HGPS cell (cell line): ENCODE measurements around a stretch of chr2.

GRCh38 chr2:30449978-30450677, 3.1 kb downstream of the LCLAT1 start:
- RRBS, result no CpG with 5 or more reads among the region's 4 CpGs

GRCh38 chr2:30777256-30777672, 30.0 kb downstream of the CAPN13 start:
- RRBS, result no CpG with 5 or more reads among the region's 5 CpGs

GRCh38 chr2:31297497-31297898, 63.5 kb downstream of the EHD3 start:
- RRBS, result no CpG with 5 or more reads among the region's 1 CpG

DNA sequence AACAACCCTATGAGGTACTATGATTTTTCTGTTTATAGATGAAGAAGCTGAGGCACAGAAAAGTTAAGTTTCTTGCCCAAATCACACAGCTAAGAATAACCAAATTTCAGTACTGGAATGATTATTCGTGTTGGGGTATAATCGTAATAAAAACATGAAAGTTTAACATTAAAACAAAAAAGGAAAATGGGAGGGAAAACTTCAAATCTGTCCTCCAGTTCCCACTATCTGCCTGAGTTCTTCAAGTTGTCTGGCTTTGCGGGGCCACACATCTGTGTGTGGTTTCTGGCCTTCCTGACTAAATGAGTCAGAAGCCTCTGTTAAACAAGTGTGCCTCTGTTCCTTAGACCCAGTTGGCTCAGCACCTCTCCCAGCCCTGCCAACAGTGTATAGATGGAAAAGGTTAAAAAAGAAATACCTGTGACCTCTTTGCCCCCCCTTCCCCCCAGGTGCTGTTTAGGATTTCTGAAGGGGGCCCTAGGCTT, 30.3 kb downstream of the XDH start:
- RRBS, result no CpG with 5 or more reads among the region's 3 CpGs

DNA sequence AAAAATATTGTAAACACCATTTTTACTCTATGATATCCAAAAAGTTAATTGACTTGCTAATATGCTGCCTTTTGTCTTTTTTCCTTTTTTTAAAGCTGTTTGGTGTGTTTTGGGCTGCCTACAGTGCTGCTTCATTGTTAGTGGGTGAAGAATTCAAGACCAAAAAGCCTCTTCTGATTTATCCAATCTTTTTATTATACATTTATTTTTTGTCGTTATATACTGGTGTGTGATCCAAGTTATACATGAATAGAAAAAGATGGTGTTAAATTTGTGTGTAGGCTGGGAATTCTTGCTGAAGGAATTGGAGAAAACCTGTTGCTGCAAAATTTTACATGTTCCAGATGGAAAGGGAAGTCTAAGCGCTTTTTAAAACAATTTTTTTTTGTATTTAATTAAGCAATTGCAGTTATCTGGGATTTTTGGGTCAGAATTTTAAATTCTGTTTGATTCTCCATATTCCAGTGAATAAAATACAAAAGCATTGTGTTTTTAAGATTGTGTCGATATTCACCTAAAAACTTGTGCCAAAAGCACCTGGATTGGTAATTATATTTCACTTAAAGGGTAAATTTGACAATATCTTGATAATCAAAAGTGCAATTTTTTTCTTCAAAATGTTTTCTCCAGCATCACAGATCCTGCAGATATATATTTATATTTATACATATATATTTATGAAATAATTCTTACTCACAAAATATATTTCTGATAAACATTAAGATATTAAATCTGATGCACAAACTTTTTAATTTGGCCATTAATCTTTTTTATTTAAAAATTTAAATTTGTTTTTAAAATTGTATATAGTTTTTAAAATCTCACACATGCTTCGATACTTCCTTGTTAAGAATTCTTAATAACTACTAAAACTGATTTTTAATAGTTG, 27.9 kb downstream of the YIPF4 start:
- RRBS, result no CpG with 5 or more reads among the region's 4 CpGs

DNA sequence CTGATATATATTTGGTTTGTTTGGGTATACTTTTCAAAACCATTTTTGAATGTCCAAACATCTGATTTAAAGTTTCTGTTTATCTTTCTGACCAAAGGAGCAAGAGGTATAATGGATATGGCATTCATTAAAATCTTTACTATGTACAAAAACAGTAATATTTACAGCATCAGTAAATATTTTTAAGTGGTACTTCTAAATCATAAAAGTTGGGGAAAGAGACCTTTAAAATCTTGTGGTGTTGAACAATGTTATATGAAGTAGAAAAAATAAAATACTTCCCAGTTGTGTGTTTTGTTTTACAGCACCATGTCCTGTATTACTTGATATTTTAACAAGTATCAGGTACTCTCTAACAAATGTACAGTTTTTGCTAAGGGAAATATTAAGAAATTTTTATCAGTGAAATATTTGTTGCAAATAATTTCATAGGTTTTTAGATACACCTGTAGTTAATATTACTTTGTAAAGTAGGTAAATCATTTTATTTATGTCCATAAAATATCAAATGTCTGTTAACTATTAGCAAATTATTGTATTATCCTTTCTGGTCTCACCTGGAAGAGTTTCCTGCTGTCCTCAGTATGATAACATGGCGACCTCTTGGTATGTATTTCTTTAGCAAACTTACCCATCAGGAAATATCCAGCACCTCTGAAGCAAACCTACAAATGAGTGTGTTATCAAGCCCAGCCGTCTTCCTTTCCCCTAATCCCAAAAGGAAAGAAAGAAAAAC, 28.7 kb downstream of the YIPF4 start:
- RRBS, result no CpG with 5 or more reads among the region's 2 CpGs

GRCh38 chr2:32464413-32464964, 107.7 kb downstream of the BIRC6 start:
- RRBS, result no CpG with 5 or more reads among the region's 2 CpGs

DNA sequence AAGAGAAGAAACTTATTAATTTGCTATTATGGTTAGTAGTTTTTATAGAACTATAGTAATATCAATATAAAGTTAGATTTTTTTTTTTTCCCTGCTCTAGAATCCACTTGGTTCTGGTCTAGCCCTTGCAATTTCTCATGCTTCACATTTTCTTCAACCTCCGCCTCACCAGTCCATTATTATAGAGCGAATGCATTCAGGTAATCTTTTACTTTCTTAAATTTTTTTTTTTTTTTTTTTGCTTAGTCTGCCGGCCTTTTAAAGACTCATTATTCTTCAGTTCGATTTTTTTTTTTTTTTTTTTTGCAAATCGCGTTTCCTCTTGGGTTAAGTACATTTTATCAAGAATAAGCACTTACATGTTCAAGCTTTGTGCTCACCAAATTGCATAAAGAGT, 108.1 kb downstream of the BIRC6 start:
- RRBS, result no CpG with 5 or more reads among the region's 6 CpGs

GRCh38 chr2:32472909-32473296, 116.1 kb downstream of the BIRC6 start:
- RRBS, result no CpG with 5 or more reads among the region's 1 CpG

GRCh38 chr2:32756119-32756376, 128.2 kb downstream of the TTC27 start:
- RRBS, result no CpG with 5 or more reads among the region's 6 CpGs

GRCh38 chr2:33077685-33078310, 131.0 kb downstream of the LTBP1 start:
- RRBS, result no CpG with 5 or more reads among the region's 8 CpGs

GRCh38 chr2:33111106-33111469, 164.3 kb downstream of the LTBP1 start:
- RRBS, result no CpG with 5 or more reads among the region's 10 CpGs

DNA sequence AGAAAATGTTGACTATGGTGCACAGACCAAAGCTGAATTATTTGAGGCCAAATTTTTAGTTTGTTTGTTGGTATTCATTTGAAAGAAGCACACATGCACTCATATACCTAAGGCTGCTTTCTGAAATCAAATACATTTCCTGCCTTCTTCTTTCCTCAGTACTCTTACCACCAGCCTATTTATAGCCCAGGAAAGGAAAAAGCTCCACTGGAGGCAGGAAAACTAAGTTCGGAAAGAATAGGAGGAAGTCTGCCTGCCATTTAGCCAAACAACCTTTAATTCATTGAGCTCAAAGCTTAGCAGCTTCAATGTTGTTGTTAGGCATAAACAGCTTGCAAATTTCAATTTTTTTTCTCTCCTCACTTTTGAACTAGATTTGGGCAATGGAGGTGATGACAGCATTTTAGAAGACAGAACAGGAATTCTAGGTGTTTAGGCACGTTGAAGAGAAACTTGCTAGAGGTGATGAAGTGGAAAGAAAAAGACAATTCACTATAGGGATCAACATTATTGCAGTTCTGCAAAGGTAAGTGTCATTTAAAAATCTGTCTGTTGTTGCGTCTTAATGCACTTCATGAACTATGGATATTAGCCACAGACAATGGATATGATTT, 40.3 kb upstream of the RASGRP3 start:
- RRBS, result no CpG with 5 or more reads among the region's 3 CpGs

GRCh38 chr2:33439085-33440037, 37.1 kb upstream of the RASGRP3 start:
- RRBS, result no CpG with 5 or more reads among the region's 11 CpGs

DNA sequence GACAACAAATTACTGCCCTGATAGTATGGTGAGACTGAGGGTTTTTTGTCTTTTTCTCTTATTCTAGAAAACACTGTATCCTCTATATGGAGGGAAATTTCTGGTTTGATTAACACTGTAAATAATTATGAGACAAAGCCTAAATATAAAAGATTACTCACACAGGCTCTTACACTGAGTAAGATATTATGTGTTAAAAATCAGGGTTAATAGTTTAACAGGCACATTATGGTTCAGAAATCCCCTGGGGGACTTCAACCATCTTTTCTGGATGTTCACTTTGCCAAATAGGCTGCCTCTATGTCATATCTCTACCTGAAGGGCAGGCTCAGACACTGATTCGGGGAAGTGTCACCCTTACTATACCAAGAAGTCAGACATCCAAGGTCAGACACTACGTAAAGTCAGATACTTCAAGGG, 1.2 kb upstream of the RASGRP3 start:
- RRBS, result no CpG with 5 or more reads among the region's 2 CpGs

DNA sequence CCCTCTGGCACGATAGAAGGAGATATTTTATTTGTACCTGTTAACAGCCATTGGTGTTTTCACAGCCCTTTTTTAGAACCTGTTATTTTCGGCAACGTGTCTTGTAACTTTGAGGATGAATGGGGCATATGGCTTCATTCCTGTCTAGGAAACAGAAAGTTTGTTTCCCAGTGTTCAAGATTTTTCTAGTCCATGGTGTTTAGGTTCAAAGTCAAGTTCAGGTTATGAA, 300 bp downstream of the RASGRP3 start:
- RRBS, result no CpG with 5 or more reads among the region's 3 CpGs

DNA sequence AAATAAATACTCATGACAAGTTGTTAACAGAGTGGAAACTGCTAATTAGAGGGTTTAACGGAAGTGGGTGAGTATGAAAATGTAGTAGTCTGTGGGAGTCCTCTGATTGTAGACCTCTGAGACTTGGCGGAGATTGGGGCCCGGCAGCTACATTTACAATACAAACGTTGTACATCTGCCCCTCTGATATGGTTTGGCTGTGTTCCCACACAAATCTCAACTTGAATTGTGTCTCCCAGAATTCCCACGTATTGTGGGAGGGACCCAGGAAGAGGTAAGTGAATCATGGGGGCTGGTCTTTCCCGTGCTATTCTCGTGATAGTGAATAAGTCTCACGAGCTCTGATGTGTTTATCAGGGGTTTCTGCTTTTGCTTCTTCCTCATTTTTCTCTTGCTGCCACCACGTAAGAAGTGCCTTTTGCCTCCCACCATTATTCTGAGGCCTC, 107.4 kb upstream of the FAM98A start:
- RRBS, result no CpG with 5 or more reads among the region's 9 CpGs

DNA sequence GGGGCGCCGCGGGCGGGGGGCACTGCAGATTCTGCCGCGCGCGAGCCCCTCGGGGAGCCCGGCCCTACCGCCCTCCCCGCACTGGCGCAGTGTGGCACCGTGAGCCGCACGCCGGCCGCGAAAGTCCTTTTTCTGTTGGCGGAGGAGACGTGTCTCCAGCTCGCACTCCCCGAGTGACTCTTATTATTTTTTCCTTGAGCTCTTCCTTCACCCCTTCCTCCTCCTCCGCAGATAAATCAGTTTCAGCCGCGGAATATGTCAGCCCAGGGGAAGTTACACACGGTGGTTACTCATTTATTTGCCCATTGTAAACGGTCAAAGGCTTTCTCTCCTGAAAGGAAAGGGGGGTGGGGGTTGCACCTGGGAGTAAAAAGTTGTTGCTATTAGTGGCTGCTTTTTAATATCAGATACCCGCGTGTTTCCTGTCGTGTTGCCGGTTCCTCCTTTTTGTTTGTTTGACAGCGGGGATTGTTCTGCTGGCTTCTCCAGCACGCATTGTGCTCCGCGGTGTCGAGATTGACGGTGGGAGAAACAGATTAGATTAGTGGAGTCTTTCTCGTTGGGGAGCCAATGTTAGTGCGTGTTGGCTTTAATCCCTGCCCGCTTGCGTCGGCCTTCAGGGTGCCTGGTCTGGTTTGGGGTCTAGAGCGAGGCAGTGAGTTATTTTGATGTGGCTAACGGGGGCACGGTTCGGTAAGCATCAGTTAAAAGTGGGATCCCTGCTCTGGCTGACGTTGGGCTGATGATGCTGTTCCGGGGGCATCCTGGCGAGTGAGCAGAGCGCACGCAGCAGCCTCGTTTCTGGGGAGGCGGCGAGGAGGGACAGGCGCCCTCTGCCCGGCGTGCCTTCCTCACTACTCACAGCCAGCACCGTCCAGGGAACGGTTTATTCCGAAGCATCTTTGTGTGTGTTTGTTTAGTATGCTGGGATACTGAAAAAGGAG, 1.6 kb downstream of the CRIM1 start:
- RRBS, result 1% methylated on average over 25 of the region's 61 CpGs

- RRBS, result no CpG with 5 or more reads among the region's 7 CpGs
Measured at GRCh38 chr2:36404248-36405005, 48.8 kb downstream of the CRIM1 start.

DNA sequence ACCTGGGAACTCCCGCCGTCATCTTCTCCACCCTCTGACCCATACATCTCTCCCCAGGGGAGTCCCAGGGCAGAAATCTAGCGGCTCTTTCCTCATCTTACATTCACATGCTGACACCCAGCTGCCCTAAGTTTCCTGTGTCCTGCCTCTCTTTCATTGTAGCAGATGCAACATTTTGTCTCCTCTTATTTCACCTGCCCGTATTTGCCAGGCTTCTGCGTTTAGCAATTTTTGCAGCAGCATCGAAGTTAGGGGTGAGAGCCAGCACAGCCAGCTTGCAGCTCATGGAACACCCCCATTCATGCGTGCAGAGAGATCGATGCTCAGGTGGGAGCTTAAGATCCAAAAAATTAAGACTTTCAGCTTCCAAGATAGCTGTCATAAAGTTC, 107.9 kb downstream of the CRIM1 start:
- RRBS, result no CpG with 5 or more reads among the region's 8 CpGs